Measurements from ENCODE around the genes MST1R and GNAT1.

- RRBS: no CpG with 5 or more reads among the region's 5 CpGs
These were observed 4.7 kb downstream of the MST1R start for GRCh38 chr3:49898942-49899305.

DNA sequence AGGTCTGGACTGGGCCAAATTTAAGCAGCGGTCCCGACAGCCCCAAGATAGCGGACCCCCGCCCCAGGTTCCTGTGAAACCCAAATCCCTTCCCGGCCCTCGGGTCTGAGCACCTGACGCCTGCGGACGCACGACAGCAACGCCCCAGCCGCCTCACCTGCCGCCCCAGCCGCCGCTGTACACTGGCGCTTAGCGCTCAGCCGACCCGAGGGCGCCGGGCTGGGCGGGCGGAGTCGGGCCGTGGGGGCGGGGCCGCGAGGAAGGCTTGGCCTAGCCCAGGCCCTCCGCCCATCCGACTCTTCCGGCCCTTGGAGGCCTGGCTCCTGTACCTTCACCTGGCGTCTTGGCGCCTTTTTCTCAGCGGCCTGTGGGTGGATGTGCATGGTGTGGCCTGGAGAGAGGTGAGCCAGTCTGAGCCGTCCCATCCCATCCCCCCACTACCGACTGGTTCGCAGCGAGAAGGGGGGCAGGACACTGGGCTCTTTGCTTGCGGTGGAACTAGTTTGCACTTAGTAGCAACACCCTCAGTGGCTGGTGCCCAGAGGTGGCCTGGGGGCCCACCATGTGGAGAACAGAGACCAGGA, at the start of gene MST1R:
Gene MST1R (minus strand): TSS at position 184 of the 584 bp plus-strand sequence.
- RRBS: 89% methylated on average over 9 of the region's 39 CpGs

GRCh38 chr3:49905964-49906614, 2.4 kb upstream of the MST1R start:
- RRBS: no CpG with 5 or more reads among the region's 13 CpGs

GRCh38 chr3:49930436-49931571, 1.2 kb upstream of the MON1A start:
- RRBS: no CpG with 5 or more reads among the region's 6 CpGs

GRCh38 chr3:50127954-50128544, 27.1 kb upstream of the SEMA3F start:
- RRBS: no CpG with 5 or more reads among the region's 6 CpGs

GRCh38 chr3:50154449-50155163, 518 bp upstream of the SEMA3F start:
- RRBS: 3% methylated on average over 63 of the region's 84 CpGs

GRCh38 chr3:50161383-50161894, 6.3 kb downstream of the SEMA3F start:
- RRBS: 94% methylated on average over 6 of the region's 13 CpGs

DNA sequence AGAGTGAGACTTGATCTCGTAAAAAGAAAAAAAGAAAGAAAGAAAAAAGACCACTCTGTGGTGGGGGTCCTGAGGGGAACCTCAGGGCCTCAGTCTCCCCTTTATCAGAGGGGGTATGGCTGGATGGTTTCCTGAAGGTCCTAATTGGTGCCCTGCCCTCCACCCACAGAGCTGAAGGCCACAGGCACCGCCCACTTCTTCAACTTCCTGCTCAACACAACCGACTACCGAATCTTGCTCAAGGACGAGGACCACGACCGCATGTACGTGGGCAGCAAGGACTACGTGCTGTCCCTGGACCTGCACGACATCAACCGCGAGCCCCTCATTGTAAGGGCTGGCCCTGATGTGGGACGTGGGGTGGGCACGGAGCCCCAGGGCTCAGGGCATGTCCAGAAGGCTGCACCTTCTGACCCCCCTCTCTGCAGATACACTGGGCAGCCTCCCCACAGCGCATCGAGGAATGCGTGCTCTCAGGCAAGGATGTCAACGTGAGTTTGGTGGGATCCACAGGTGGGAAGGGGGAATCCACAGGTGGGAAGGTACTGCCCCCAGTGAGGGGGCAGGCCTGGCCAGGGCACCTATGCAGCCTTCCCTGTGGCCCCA, 17.7 kb upstream of the GNAT1 start:
- RRBS: no CpG with 5 or more reads among the region's 18 CpGs

DNA sequence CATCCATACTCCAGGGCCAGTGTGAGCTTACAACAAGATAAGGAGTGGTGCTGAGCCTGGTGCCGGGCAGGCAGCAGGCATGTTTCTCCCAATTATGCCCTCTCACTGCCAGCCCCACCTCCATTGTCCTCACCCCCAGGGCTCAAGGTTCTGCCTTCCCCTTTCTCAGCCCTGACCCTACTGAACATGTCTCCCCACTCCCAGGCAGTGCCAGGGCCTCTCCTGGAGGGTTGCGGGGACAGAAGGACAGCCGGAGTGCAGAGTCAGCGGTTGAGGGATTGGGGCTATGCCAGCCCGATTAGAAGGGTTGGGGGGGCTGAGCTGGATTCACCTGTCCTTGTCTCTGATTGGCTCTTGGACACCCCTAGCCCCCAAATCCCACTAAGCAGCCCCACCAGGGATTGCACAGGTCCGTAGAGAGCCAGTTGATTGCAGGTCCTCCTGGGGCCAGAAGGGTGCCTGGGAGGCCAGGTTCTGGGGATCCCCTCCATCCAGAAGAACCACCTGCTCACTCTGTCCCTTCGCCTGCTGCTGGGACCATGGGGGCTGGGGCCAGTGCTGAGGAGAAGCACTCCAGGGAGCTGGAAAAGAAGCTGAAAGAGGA, at the start of gene GNAT1:
Gene GNAT1 (plus strand): TSS at position 424 of the 604 bp plus-strand sequence.
- RRBS: no CpG with 5 or more reads among the region's 7 CpGs

- RRBS: 2% methylated on average over 13 of the region's 83 CpGs
These were observed 8.8 kb upstream of the GNAI2 start for GRCh38 chr3:50226851-50227910.

DNA sequence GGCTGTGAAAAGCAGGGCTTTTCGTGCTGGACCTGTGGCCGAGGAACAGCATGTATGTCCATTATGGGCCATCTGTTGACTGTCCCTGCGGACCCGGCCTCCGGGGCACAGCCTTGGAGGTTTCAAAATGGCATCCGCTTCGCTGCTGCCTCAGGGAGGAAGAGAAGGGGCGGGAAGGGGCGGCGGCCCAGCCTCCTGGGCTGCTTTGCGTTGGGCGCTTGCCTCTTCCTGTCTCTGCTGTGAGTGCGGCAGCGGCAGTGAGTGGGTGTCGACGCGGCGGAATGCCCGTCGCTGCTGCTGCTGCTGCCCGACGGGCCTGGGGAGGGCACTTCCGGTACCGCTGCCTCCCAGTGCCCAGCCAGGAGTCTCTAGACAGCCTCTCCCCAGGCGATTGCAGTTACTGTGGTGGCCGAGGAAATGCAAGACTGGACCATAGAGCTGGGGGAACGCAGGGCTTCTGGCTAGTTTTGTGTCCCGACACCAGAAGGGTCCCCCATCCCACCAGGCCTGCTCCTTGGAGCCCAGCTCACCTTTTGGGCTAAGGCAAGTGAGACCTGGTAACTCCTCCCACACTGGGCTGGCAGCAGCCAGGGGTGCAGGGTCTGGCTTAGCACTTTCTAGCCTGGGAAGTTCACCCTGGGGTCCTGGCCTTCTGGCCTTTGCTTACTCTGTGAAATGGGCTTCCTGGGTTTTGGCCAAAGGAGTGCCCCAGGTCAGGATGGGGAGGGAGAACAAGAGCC, 2.0 kb downstream of the GNAI2 start:
- RRBS: no CpG with 5 or more reads among the region's 28 CpGs

- RRBS: no CpG with 5 or more reads among the region's 16 CpGs
These were observed 9.3 kb downstream of the GNAI2 start for GRCh38 chr3:50245265-50245782.

GRCh38 chr3:50245783-50246511, 9.9 kb downstream of the GNAI2 start:
- RRBS: 0% methylated on average over 2 of the region's 25 CpGs

- RRBS: 96% methylated on average over 3 of the region's 16 CpGs
These were observed 10.8 kb upstream of the SEMA3B start for GRCh38 chr3:50258049-50258691.

DNA sequence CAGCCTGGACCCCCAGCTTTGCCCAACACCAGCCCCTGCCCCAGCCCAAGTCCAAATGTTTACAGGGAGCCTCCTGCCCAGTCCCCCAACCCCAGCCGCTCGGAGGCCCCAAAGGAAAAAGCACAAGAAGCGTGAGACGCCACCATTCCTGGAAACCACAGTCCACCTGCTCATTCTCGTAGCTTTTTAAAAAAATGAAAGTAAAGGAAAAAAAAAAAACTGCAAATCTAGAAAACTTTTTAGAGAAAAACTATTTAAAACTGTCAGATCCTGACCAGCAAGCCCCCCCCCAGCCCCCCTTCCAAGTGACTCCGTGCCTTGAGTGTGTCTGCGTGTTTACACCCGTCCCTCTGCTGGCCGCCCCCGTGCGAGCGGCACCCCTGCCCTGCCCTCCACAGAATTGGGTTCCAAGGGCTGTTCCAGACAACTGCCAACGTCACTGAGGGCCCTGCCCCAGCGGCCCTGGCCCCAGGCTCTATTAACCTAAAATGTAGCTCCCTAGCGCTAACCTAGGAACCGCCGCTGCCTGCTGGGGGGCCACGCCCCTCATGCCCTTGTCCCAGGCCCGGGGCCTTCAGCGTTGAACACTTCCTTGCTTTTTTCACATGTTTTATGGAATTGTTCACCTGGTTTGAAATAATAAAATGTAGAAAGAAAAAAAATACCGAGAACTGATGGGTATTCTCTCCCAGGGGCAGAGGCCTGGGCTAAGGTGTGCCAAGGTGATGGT, 10.1 kb upstream of the SEMA3B start:
- RRBS: no CpG with 5 or more reads among the region's 21 CpGs

DNA sequence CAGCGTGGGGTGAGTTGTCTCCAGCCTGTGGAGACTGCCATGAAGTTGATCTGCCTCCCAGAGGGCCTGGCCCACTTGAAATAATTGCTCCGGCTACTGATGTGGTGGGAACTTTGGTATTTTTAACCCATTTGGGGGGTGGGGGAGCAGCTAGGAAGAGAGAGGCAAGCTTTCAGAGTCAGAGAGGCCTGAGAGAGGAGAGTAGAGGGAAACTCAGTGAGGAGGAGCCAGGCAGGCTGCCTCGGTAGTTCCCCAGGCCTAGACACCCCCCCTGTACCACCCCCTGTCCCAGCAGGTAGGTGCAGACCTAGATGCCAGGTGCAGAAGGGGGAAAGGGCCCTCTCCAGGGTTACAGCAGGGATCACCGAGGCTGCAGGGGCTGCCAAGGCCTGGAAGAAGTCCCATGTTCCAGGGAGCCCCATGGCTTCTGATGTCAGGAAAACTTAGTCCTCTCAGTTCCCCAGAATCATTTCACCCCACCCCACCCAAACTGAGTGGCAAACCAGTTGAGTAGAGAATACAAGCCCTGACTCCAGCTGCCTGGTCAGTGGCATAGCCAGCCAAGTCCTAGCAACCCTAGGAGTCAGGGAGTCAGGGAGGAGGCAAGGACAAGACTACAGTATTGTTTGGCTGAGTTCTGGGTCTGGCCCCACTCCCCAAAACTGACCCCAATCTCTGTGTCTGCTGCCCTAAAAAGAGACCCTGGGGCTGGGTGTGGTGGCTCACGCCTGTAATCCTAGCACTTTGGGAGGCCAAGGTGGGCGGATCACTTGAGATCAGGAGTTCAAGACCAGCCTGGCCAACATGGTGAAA, 7.4 kb upstream of the SEMA3B start:
- RRBS: no CpG with 5 or more reads among the region's 6 CpGs

- RRBS: no CpG with 5 or more reads among the region's 15 CpGs
These were observed 4.3 kb upstream of the SEMA3B start for GRCh38 chr3:50264248-50265456.

GRCh38 chr3:50291364-50292155, 669 bp downstream of the IFRD2 start:
- RRBS: 1% methylated on average over 3 of the region's 21 CpGs

DNA sequence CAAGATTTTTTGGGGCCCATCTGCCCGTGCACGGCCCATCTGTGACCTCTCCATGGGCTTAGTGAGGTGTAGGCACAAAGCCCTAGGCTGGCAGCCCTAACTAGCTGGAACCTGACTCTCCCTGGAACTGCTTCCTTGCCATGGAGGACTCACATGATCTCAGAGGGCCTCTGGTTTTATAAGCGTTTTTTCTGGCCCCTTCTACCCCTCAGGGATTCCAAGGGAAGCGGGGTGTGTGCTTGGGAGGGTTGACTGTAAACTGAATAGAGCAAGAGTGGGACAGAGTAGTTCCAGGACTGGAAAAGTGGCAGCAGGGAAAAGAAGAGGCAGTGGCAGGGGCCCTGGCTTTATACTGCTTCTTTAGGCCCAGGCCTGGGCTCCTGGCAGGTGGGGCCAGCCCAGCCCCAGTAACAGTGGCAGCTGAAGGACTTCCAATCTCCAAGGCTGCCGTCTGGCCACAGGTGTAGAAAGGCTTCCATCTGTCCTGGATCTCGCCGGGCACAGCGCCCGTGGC, 727 bp upstream of the IFRD2 start:
- RRBS: no CpG with 5 or more reads among the region's 9 CpGs